Neutrophil (primary cell): ENCODE data around the gene NT5C1A.

DNA sequence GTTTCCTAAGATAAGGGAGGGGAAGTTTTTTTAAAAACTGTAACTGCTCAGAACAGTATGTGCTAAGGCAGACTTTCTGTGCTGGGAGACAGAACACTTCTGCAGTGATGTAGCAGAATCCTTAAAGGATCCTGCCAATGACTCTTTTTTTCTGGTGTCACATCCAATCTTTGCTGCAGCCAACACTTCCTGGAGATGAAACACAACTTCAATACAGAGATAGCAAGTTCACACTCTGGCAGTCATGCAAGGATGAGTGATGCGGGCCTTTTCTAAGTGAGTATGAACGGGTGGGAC lies 21.5 kb downstream of the NDUFS5 start:
- PRO-cap: no peak

DNA sequence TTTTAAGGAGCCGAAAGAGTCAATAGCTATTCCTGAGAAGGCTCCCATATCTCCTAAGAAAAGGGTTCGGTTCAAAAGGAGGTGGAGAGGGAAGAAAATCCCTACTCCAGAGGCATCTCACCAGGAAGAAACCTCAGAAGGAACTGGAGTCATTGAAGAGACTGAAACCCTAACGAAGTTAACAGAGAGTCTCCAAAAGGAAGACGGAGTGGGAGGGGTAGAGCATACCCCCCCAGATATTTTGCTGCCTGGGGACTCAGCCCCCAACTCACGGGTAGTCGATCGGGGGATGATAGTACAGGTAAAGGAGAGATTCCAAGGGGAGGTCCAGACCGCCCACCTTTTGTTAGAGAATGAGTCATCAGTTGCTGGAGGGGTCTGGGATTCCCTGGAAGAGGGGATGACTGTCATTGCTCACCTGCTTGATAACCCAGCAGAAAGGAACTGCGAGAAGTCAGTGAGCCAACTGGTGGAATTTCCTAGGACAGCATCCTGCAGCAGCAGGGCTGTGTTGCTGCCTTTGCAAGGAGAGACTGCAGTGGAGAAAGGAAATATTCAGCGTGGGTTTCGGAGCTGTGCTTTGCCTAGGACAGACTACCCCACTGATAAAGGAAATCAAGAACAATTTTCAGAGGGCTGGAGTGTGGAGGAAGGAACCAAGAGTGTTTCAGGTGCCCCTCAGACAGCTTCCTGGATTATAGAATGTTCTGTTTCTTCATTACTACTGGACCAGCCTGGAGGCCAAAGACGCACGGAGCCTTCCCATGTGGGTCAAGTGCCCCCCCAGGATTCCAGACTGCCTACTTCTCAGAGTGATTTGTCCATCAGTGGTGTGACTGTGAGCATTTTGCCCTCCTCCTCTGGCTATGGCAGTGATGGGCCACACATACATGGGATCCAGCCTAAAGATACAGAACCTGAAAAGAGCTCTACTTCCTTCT lies 64.5 kb downstream of the MACF1 start:
- PRO-cap: no peak

GRCh38 chr1:39269659-39270535 lies 65.4 kb downstream of the MACF1 start:
- PRO-cap: no peak

- PRO-cap: no peak
Measured at GRCh38 chr1:39410619-39411525, 80.6 kb upstream of the BMP8A start.

DNA sequence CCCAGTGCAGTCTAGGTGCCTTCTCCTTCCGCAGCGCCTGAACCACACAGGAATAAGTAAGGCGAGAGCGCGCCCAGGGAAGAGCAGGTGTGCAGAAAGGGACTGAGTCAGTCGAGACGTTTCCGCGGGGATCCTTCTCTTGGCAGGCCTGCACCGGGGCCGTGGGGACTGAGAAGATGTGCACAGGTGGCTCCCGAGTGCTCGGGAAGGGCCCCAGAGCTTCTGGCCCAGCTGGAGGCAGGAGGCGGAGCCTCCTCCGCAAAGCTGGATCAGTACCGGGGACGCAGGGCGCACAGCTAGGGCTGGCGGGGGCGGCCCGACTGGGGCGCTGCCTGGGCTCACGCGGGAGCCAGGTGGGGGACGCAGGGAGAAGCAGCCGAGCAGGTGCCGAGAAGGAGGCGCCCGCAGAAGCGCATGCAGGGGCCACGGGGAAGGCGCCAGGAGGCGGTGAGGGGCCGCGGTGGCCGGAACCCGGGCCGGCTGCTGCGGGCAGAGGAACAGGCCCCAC lies 658 bp upstream of the BMP8A start:
- PRO-cap: no peak

- PRO-cap: no peak
Measured at GRCh38 chr1:39541161-39541753, 35.3 kb downstream of the PABPC4 start.

DNA sequence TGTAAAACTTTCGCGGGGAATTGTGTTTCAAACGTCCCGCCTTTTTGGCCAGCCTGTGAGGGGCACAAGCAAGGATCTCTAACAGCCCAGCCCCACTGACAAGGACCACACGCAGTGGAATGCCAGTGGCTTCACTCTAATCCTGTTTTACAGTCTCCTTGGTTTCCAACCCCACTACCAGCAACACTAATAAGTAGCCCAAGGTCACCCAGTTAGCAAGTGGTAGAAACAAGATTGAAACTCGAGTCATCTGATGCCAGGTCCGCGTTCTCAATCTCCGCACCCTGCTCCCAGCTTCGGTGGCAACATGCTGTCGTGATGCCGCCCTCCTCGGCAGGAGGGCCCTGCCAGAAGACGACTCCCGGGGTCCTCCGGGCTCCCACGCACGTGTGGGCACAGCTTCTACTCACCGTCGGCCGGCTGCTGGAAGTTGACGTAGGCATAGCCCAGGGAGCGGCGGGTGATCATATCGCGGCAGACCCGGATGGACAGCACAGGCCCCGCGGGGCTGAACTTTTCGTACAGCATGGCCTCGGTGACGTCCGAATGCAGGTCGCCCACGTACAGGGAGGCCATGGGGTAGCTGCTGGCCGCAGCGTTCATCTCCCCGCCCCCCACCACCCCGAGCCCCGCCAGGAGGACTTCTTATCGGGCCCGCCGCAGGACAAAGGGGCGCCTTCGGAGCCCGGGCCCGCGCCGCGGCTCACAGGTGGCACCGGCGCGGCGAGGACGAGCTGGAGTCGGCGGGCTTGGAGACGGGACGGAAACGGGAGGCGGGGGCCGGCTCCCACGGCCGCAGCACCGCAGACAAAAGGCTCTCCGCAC lies 1.0 kb downstream of the PABPC4 start:
- PRO-cap: no peak

- PRO-cap: no peak
Measured at GRCh38 chr1:39625063-39625976, 14.1 kb downstream of the HEYL start.

- PRO-cap: no peak
Measured at GRCh38 chr1:39671933-39672363, at the start of gene NT5C1A. Gene NT5C1A, minus strand, starts transcription at chr1:39672107.

DNA sequence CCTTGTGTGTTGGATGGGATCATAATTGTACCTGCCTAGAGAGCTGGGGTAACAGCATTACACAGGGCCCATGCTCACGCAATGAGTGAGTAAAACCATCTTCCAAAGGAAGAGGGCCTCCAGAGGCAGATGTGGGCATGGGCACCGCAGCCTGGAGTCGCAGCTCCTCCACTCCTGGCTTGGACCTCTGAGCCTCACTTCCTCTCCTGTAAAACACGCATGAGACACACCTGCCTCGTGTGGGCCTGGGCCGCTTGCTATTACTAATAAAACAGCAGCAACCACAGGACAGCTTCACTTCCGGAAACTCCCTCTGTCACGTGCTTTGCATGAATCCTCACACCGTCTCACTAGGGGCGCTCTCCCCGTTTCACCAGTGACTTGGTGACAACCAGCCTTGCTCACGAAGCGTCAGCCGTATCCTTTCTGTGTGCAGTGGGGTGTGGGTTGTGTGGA lies 10.4 kb upstream of the BMP8B start:
- PRO-cap: no peak

GRCh38 chr1:39799778-39799977 lies 11.0 kb upstream of the BMP8B start:
- PRO-cap: no peak

- PRO-cap: no peak
Measured at GRCh38 chr1:39893152-39893678, 8.5 kb downstream of the MYCL start.

DNA sequence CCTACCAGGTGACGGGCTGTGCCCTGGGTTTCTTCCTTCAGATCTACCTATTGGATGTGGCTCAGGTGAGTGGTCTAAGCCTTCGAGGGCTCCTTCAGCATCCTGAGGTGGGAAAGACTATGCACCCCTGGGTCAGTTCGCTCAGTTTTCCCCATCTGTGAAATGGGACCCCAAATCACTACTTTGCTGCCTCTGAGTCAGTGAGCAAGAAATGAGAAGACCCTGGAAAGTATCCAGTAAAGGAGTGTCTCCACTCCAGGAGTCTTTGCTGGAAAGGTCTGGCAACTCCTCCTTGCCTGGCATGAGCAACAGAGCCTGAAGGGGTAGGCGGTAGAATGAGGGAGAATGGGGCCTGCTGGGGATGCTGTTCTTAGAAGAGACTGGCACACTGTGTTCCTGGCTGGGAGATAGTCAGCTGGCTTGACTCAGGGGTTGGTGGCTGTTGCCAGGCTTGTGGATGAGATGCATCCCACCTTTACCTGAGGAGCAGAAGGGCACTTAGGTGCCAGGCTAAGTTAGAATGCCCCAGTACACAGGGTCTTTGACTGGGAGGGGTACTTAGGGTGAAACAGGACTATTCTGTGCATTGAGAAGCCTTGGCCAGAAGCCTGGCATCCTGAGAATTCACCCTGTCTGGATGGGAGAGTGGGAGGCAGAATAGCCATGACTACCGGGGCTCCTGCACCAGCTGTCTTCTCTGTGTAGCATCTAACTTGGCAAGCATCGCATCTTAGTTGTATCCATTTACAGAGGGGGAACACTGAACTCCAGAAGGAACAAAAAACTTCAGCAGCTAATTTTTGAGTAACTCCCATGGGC lies 2.4 kb downstream of the MFSD2A start:
- PRO-cap: no peak

GRCh38 chr1:39960566-39961113 lies 5.7 kb downstream of the MFSD2A start:
- PRO-cap: no peak

- PRO-cap: no peak
Measured at GRCh38 chr1:40095786-40096350, 1.2 kb downstream of the PPT1 start.

- PRO-cap: no peak
Measured at GRCh38 chr1:40273547-40273948, 15.5 kb downstream of the ZMPSTE24 start.

GRCh38 chr1:40391629-40392298 lies 18.2 kb downstream of the SMAP2 start:
- PRO-cap: no peak

- PRO-cap: bidirectional peak, plus-strand start at chr1:40395109, minus-strand start at chr1:40394959
Measured at GRCh38 chr1:40394472-40395184, 21.1 kb downstream of the SMAP2 start.

DNA sequence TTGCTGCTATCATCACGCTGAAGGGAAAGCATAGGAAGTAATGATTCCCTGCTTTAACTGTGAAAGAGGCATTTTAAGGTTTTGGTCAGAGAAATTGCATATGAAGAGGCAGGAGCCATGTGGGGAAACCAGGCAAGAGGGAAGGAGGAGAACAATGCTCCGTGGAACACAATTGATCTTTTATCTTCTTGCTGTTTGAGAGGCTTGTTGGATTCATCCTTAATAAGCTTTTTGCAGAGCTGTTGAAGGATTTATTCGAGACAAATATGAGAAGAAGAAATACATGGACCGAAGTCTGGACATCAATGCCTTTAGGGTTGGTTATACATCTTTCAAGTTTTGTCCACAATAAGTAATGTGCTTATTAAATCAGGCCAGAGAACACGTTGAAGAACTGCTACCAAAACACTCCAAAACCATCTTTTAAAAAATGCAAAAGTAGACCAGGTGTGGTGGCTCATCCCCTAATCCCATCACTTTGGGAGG lies 36.0 kb downstream of the SMAP2 start:
- PRO-cap: no peak

- PRO-cap: no peak
Measured at GRCh38 chr1:40416658-40417334, 33.5 kb upstream of the ZFP69B start.